ENCODE measurements around the gene GRIN2A.

DNA sequence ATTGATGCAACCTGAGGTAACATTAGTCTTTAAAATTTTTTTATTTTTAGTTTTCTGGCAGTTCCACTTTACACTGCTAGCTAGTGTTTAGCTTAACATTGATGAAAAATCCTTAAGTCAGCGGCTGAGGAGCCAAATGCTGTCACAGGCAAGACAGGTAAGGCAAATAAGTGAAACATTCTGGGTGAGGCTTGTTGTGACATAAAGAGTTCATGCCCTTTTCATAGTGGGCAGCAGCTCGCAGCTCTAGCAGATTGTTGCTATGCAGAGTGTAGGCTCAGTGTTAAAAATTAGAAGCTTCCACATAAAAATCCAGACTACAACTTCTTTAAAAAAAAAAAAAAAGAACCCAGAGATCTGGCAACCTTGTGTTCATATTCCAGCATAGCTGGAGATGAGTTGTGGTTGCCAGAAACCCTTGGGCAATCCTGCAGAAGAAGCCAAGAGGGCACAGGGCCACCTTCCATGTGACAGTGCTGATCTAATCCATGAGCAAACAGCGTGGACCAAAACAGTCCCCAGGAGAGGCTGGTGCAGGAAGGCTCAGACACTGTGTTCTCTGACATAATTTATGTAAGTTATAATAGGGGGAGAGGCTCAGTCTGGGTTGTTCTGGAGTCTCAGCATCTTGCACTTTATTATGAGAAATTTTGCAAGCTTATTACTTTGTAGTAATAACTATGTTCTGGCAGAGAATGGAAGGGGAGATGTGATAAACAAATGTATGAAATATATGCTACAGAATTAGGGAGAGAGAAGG, 273.8 kb downstream of the HAPSTR1 start:
- RAMPAGE, long total RNA: no peak
- RRBS: no CpG with 5 or more reads among the region's 3 CpGs

GRCh38 chr16:9541697-9542702, 450.6 kb downstream of the HAPSTR1 start:
- RAMPAGE, long total RNA: no peak
- RRBS: no CpG with 5 or more reads among the region's 13 CpGs

- RAMPAGE, long total RNA: no peak
- RRBS: no CpG with 5 or more reads among the region's 3 CpGs
These were observed 454.5 kb downstream of the HAPSTR1 start for GRCh38 chr16:9545965-9546387.

DNA sequence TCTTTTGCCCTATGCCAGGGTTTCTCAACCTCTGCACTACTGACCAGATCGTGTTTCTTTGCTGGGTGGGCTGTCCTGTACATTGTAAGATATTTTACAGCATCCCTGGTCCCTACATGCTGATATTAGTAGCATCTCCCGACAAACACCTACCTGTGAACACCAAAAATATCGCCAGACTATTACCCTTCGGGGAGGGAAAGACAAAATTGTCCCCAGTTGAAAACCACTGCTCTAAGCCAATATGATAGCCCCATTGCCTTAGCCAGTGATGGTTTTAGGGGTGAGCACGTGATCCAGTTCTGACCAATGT, 136.4 kb downstream of the GRIN2A start:
- RAMPAGE, long total RNA: no peak
- RRBS: no CpG with 5 or more reads among the region's 5 CpGs

DNA sequence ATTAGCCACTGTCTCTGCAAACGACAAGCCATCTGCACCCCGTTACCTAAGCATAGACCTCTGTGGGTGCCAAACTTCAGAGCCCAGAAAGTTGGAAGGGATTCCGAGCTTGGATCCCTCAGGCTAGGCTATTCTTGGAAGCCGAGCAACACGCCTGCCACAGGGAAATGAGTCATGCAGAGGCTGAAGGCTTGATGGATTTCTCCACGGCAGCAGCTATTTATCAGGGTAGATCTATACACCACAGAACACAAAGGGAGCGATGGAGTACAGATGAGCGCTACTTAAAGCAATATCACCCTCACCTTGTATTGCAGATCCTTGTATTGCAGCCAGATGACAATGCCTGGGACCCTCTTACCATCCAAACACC, 101.8 kb downstream of the GRIN2A start:
- RAMPAGE, long total RNA: no peak
- RRBS: no CpG with 5 or more reads among the region's 8 CpGs

- RAMPAGE, long total RNA: no peak
- RRBS: 2% methylated on average over 11 of the region's 83 CpGs
These were observed 833 bp downstream of the GRIN2A start for GRCh38 chr16:10181169-10182021.

- RAMPAGE, long total RNA: no peak
- RRBS: 2% methylated on average over 38 of the region's 76 CpGs
These were observed at the start of gene GRIN2A for GRCh38 chr16:10182265-10183239. GRIN2A (minus strand) TSS chr16:10182428.

DNA sequence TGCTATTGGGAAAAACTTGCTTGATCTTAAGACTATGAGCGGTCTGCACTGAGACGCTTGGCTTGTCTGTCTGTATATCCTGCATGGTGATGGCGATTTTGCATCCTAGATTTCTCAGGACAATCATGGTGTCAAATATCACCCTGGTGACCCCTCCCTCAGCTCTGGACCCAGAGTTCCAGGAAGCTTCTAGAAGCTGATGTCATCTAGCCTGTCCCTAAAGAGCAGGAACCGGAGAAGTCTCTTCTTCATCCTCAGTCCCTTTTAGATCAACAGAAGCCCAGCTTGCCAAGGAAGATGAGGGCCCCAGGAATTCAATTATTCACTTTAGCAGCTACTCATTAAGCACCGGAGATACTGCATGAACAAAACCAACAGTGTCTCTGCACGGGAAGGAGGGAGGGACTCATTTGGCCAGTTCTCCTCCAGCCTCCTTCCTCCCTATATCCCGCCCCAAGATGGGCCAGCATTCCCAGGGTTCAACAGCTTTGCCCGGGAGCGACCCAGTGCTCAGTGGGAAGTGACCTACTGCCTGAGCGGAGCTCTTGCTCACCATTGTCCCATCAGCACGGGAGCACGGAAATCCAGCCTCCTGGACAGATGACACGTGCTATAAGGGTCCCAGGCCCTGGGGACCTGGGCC, 3.9 kb downstream of the EMP2 start:
- RAMPAGE, long total RNA: no peak
- RRBS: 92% methylated on average over 2 of the region's 13 CpGs

- RAMPAGE, long total RNA: no peak
- RRBS: no CpG with 5 or more reads among the region's 25 CpGs
These were observed 39.0 kb upstream of the EMP2 start for GRCh38 chr16:10619269-10619938.

- RAMPAGE, long total RNA: no peak
- RRBS: no CpG with 5 or more reads among the region's 4 CpGs
These were observed 22.1 kb downstream of the NUBP1 start for GRCh38 chr16:10765664-10766154.

GRCh38 chr16:10774825-10775642, 31.4 kb downstream of the NUBP1 start:
- RAMPAGE, long total RNA: no peak
- RRBS: no CpG with 5 or more reads among the region's 25 CpGs

DNA sequence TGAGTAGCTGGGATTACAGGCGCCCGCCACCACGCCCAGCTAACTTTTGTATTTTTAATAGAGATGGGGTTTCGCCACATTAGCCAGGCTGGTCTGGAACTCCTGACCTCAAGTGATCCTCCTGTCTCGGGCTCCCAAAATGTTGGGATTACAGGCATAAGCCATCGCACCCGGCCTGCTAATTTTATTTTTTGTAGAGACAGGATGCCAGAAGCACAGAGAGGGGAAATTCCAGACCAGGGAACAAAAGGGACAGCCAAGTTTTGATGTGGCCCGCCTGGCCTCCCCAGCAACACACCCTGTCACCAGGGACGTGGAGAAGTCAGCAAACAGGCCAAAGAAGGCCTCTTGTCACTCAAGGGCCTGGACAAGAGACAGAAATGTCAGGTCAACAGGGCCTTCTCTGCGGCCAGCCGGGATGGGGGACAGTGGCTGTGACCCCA, 8.9 kb upstream of the TVP23A start:
- RAMPAGE, long total RNA: no peak
- RRBS: no CpG with 5 or more reads among the region's 11 CpGs

GRCh38 chr16:10871400-10872096, 5.5 kb upstream of the CIITA start:
- RAMPAGE, long total RNA: no peak
- RRBS: no CpG with 5 or more reads among the region's 8 CpGs

GRCh38 chr16:10879138-10879729, 2.2 kb downstream of the CIITA start:
- RAMPAGE, long total RNA: no peak
- RRBS: 5% methylated on average over 17 of the region's 33 CpGs

- RAMPAGE, long total RNA: no peak
- RRBS: 56% methylated on average over 2 of the region's 8 CpGs
These were observed 1.9 kb downstream of the CLEC16A start for GRCh38 chr16:10946237-10946734.

DNA sequence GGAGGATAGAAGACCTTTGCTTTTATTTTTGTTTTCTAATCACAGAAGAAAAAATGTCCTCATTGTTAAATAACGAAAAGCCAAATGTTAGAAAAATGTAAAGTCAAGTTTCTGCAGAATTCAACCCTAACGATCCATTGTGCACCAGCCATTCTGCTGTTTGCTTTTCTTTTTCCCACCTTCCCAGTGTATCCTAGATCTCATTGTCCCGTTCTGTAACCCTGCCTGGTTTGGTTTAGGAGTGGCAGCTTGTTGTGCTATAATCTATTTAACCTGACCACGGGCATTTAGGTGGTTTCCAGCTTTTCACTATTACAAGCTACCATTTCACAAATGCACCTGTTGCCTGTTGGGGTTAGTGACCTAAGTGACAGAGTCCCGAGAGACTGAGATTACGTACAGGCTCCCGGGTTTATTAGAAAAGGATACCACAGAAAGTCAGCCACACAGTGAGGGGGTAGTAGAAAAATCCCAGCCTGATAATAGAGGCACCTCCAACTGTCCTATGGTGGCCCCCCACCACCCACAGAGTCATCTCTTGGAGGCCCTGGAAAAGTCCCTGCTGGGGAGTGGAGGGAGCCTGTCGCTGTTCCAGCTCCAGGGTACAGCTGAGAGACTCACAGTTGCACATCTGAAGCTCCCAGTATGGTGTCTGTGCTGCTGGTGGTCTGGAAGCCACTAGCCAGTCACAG, 21.1 kb downstream of the CLEC16A start:
- RAMPAGE, long total RNA: no peak
- RRBS: no CpG with 5 or more reads among the region's 8 CpGs

DNA sequence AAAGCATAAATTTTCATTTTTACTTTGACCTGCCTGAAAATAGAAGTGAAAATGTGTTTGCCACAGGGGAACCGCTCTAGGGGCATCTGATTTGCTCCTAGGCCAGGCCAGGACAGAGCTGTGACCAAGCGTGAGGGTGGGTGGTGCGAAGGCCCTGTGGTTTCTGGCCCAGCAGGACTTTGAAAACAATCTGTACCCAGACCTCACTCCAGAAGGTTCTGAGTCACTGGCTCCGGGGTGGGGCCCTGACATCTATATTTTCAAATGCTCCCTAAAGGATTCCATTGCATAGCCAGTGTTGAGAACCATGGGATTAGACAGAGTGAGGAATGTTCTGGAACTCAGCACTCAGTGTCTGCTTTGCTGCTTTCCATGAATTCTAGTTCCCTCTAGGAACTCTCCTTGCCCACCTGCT, 133.7 kb downstream of the CLEC16A start:
- RAMPAGE, long total RNA: no peak
- RRBS: no CpG with 5 or more reads among the region's 4 CpGs

DNA sequence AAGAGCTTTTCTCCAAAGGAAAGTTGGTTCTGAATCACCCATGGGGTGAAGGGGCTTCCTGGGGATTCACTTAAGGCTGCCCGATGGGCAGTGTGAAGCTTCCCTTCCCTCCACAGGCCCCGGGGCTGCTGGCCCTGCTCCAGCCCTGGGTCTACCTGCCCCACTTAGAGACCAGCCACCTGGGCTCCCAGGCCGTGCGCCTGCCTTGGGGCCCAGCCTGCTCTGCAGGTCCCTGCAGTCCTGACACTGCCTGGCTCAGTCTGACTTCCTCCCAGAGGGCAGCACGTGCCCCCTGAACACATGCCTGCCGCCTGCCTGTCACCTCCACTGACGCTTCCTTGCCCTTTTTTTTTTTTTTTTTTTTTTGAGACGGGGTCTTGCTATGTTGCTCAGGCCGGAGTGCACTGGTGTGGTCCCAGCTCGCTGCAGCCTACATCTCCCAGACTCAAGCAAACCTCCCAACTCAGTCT, 72.6 kb downstream of the SOCS1 start:
- RAMPAGE, long total RNA: no peak
- RRBS: no CpG with 5 or more reads among the region's 10 CpGs

- RAMPAGE, long total RNA: no peak
- RRBS: no CpG with 5 or more reads among the region's 7 CpGs
These were observed 30.1 kb upstream of the PRM1 start for GRCh38 chr16:11311102-11311661.

- RAMPAGE, long total RNA: no peak
- RRBS: no CpG with 5 or more reads among the region's 12 CpGs
These were observed 5.6 kb downstream of the RMI2 start for GRCh38 chr16:11350671-11351377.

Measured in hepatocyte (in vitro differentiated cells and primary cell).